Subcutaneous adipose tissue (tissue), 3 donors: ENCODE measurements around the gene STXBP1.

DNA sequence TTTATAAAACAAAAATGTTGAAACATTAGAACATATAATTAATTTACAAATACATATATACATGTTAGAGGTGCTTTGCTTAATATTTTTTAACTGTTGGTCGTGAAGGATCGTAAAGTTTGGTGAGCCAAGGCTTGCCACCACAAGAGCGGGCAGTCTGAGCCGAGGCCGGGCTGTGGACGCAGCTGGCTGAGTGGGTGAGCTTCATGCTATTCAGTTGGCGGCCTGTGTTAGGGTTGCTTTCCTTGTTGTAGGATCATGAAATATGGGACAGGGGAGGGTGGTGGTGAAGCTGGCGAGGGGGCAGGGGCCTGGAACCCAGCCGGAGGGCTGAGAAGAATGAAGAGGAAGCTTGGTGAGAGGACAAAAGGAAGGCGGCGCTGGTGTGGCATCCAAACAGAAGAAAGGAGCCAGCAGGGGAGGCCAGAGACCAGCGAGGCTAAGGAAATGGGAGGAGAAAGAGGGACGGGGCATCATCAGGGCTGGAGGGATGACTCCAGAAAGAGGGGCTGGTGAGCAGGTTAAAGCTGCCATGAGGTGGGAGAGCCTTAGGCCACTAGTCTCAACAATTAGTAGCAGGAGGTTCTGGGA, 18.3 kb downstream of the RALGPS1 start:
- PRO-cap, result no peak
- RAMPAGE, long total RNA, 3 experiments, result no peak in any of the 3 experiments

DNA sequence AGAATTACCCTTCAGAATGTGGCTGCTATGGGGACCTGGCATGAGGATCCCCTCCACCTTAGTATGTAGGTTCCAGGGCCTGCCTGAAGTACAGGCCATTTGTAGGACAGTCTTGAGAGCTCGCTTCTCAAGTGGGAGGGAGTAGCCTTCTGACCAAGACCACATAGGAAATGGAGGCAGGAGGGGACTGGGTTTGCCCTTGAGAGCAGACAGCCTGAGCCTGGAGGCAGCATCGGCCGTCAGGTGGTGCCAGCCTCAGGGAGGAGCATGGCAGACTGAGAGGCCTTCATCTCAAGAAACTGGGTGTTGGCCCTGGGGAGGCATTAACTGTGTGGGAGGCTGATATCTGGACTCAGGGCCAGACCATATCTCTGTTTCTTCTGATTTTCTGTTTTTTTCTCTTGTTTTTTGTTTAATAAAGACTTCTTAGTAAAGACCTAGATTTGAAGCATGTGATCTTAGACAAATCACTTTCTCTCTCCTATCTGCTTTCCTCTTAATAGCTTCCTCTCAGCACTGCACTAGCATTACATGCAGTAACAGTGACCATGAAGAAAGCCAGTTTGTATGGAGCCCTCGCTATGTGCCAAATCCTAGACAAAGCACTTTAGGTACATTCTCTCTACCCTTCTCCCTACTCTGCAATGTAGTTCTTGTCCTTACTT, 31.8 kb downstream of the ANGPTL2 start:
- PRO-cap, result no peak
- RAMPAGE, long total RNA, 3 experiments, result no peak in any of the 3 experiments

DNA sequence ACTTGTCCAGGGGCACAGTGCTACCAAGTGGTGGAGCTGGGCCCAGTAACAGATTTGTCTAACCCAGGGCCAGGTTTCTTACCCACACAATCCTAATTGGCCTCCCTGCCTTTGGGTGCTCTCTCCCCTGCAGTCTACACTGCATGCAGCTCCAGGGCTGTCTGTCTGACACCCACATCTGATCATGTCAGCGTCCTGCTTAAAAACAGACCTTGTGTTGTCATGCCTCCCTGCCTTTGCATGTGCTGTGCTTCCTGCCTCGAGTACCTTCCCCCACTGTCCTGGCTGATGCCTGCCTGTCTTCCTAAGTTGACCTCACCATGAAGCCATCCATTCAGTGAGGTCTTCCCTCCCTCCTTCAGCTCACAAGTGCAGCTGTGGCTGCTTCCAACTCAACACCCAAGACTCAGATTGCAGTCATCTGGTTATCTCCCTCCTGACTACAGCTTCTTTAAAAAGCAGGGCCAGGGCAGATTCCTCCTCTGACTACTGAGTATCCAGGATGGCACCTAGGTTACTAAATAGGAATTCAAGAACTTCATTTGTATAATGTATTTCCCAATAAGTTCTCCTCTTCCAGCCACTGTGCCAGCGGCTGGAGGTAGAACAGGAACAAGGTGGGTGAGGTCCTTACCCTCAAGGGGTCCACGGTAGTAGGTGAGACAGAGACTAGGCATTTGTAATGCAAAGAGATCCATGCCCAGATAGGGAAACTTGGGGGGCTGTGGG, 5.4 kb downstream of the ANGPTL2 start:
- PRO-cap, result no peak
- RAMPAGE, long total RNA, 3 experiments, result no peak in any of the 3 experiments

DNA sequence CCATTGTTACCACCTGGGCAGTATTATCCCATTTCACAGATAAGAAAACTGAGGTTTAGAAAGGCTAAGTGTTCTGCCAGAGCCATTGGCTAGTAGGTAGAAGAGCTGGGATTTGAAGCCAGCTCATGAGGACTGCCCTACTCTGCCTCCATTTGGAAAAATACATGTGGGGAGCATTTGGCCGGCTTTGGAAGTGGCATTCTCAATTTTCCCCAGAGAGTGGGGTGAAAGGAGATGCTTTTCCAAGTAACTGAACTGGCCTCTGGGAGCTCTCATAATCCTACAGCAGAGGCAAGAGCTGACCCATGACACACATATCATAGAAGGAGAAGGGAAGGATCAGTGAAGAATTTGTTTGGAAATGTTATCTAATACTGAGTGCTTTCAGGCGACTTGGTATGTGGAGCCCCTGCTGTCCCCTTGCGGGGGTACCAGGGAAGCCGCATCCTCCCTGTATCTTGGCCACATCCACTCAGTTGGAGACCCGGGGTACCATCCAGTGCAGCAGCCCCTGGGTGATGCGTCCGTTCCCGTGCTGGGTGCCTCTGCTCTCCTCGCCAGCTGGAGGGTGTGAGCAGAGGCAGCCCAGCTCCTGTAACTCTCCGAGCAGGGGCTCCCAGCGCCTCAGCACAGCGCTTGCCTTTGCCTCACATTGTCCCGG, 1.1 kb downstream of the ANGPTL2 start:
- PRO-cap, result unidirectional peak, plus-strand start at position 315 of the sequence; bidirectional peak, plus-strand start outside the sequence, minus-strand start at position 553 of the sequence
- RAMPAGE, long total RNA, 3 experiments, result no peak in any of the 3 experiments

- PRO-cap, result bidirectional peak, plus-strand start at chr9:127133859, minus-strand start at chr9:127133710; bidirectional peak, plus-strand start at chr9:127134083, minus-strand start at chr9:127133969
- RAMPAGE, long total RNA, 3 experiments, result no peak in any of the 3 experiments
These were observed 11.4 kb upstream of the ANGPTL2 start for GRCh38 chr9:127133576-127134405.

- PRO-cap, result no peak
- RAMPAGE, long total RNA, 3 experiments, result no peak in any of the 3 experiments
These were observed 36.9 kb upstream of the ANGPTL2 start for GRCh38 chr9:127159122-127159948.

- PRO-cap, result no peak
- RAMPAGE, long total RNA, 3 experiments, result no peak in any of the 3 experiments
These were observed 18.9 kb upstream of the GARNL3 start for GRCh38 chr9:127245740-127245981.

- PRO-cap, result no peak
- RAMPAGE, long total RNA, 3 experiments, result no peak in any of the 3 experiments
These were observed 36.1 kb upstream of the SLC2A8 start for GRCh38 chr9:127360698-127361388.

DNA sequence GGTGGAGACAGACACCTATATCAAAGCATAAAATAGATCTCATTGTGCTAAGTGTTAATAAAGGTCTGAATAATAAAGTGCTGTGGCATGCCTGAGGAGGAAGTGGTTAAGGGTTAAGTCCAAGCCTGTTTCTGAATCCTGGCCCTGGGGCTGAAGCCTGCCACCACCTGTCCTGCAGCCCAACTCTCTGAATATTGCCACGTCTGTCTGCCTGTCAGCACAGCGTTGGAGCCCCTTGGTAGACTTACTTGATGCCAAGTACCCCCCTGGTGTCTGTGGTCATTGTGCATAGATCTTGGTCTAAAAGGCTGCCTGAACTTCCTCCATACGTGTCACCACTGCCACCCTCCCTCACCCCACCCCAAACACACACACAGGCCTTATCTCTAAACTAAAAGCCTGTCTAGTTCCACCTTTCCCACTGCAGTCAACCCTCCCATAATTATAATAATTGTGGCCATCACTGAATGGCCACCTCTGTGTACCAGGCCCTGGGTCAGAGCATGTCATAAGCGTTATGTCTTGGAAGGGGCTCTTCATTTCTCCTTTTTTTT, 35.4 kb upstream of the SLC2A8 start:
- PRO-cap, result no peak
- RAMPAGE, long total RNA, 3 experiments, result no peak in any of the 3 experiments

GRCh38 chr9:127388196-127388821, 8.7 kb upstream of the SLC2A8 start:
- PRO-cap, result no peak
- RAMPAGE, long total RNA, 3 experiments, result no peak in any of the 3 experiments

- PRO-cap, result no peak
- RAMPAGE, long total RNA, 3 experiments, result no peak in any of the 3 experiments
These were observed 10.8 kb downstream of the NIBAN2 start for GRCh38 chr9:127557907-127558590.

DNA sequence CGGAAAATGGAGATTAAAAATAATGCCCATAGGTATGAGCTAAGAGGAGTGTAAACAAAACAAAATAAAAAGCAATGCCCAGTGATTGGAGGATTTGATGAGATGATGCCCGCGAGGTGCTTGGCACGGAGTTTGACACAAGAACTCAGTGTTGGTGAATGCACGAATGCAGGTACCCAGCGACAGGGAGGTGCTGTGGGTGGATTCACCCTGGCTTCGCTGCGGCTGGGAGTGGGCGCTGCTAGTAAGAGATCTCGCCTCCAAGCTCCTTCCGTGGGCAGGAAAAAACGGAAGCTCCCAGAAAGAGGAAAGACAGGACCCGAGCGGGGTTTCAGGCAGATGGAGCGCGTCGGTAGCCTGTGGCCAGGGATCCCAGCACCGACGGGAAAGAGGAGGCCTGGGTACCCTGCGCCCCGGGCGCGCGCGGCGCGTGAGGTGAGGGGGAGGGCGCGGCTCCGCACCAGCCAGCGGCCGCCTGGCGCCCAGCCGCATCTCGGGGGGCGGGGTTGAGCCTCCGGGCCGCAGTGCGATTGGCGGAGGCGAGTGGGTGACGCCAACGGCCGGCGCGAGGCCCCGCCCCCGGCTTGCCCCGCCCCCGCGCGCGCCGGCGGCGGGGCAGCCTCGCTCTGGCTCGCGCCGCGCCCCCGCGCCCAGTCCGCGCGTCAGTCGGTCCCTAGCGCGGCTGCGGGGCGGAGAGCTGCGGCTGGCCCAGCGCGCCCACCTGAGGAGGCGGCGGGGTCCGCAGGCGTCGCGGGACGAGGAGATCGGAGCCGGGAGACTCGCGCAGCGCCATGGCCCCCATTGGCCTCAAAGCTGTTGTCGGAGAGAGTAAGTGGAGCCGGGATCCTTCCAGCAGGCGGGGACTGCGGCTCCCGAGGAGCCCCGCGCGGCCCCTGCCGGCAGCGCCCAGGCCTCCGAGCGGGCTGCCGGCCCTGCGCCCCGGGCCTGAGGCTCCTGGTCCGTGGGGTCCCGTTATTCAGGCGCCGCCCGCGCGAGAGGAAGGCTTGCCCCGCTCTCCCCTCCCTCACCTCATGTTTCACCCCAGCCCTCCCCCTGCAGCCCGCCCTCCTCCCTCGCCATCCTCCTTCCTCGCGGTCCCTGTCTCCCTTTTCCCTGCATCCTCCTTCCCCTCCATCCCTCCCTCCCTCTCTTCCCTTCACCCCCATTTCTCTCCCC, at the start of gene STXBP1:
TSS of gene STXBP1 (plus strand) at position 665 of the 1,176 bp plus-strand sequence.
- PRO-cap, result bidirectional peak, plus-strand start at position 653 of the sequence, minus-strand start at position 495 of the sequence
- RAMPAGE, long total RNA, 3 experiments, result start-site peak on the plus strand in 2 of 3 experiments, centred at positions 678 to 692 of the sequence, 26 to 335 reads per replicate

GRCh38 chr9:127644870-127645408, 32.9 kb downstream of the STXBP1 start:
- PRO-cap, result no peak
- RAMPAGE, long total RNA, 3 experiments, result no peak in any of the 3 experiments

DNA sequence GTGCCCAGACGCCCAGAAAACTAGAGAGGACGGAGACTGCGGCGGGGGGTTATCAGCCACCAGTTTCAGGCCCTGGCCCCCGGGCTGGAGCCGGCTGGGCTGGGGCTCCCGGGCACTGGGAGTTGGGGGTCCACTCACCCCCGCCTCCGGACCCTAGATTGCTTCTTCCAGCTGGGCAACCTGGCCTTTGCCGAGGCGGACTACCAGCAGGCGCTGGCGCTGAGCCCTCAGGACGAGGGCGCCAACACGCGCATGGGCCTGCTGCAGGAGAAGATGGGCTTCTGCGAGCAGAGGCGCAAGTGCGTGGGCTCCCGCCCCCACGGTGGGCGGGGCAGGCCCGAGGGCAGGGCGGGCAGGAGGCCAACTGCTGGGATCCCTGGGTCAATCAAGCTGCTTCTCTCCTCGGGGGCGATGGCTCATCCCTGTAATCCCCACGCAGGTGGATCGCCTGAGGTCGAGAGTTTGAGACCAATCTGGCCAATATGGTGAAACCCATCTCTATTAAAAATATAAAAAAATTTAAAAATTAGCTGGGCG, 8.8 kb downstream of the TTC16 start:
- PRO-cap, result no peak
- RAMPAGE, long total RNA, 3 experiments, result no peak in any of the 3 experiments

- PRO-cap, result no peak
- RAMPAGE, long total RNA, 3 experiments, result no peak in any of the 3 experiments
These were observed 2.2 kb downstream of the SH2D3C start for GRCh38 chr9:127776295-127776730.

DNA sequence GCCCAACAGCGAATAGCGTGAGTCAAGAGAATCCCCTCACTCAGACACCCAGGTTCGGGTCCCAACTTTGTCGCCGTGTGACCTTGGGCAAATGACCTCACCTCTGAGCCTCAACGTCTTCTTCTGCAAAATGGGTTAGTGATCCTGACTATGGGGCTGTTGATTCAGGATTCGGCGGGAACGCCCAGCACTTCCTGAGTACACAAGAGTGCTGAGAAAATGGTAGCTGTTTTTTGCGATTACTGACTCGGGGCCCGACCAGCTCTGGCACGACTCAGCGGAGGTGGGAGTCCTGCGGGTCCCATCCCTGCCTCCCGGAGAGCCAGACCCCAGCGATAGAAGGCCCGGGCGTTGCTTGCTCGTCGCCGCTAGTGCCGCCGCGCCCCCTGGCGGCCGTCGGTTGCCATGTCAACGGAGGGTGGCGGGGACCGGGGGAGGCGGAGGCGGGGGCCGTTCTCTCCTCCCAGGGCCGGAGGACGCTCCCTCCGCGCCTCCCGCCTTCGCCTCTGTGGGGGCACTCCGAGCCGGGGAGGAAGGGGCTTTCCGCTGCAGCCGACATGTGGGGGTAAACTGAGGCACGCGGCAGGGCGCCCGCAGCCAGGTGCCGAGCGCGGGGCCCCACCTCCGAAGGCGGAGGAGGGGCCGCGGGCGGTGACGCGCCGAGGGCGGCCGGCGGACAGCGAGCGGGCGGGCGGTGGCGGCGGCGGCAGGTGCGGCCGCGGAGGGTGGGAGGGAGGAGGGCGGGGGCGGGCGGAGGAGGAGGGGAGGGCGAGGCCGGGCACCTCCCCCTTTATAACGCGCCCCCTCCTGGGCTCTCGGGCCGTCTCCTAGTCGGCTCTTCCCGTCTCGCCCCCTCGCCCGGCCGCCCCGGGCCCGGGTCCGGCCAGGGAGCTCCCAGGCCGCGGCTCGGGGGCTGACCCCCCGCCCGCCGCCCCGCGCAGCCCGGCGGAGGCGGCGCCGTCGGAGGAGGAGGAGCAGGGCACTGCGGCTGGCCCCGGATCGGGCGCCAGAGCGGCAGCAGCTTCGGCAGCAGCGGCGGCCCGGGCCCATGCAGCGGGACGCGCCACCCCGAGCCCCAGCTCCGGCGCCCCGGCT, 737 bp upstream of the CDK9 start:
- PRO-cap, result bidirectional peak, plus-strand start at position 682 of the sequence, minus-strand start at position 376 of the sequence
- RAMPAGE, long total RNA, 3 experiments, result no peak in any of the 3 experiments

DNA sequence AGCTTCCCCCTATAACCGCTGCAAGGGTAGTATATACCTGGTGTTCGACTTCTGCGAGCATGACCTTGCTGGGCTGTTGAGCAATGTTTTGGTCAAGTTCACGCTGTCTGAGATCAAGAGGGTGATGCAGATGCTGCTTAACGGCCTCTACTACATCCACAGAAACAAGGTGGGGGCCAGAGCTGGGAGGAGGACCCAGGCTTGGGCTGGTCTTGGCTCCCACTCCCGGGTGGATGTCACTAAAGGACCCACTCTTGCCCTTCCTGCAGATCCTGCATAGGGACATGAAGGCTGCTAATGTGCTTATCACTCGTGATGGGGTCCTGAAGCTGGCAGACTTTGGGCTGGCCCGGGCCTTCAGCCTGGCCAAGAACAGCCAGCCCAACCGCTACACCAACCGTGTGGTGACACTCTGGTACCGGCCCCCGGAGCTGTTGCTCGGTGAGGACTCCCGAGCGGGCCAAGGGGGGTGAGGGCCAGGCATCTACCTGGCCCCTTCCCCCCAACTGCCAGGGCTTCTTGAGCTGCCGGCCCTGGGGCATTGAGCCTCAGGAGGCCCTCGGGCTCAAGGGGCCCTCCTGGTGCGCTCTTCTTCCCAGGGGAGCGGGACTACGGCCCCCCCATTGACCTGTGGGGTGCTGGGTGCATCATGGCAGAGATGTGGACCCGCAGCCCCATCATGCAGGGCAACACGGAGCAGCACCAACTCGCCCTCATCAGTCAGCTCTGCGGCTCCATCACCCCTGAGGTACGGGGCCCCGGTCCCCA, 2.3 kb downstream of the CDK9 start:
- PRO-cap, result no peak
- RAMPAGE, long total RNA, 3 experiments, result no peak in any of the 3 experiments

DNA sequence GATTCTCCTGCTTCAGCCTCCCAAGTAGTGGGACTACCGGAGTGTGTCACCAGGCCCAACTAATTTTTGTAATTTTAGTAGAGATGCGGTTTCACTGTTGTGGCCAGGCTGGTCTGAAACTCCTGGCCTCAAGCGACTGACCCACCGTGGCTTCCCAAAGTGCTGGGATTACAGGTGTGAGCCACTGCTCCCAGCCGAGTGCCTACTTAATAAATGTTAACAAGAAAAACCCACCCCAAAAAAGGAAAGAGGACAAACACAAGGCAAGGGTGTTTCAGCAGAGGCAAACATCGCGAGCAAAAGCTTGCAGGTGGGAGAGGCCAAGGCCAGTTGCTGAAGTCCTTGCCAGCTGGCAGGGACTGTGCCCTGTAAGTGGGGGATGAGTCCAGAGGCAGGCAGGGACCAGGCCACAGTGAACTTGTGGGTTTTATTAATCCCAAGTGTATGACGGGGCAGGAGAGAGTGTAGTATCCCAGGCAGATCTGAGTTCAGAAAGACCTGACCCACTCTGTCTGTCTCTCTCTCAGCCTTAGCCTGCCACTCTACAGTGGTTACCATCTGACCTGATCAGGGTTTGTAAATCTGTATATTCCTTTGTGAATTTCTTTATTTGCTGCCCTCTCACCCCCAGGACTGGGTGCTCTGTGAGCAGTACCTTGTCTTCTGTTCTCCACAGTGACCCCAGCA, 6.3 kb upstream of the FPGS start:
- PRO-cap, result no peak
- RAMPAGE, long total RNA, 3 experiments, result no peak in any of the 3 experiments

GRCh38 chr9:127809472-127810396, 7.1 kb downstream of the FPGS start:
- PRO-cap, result no peak
- RAMPAGE, long total RNA, 3 experiments, result no peak in any of the 3 experiments

GRCh38 chr9:127813481-127814169, 10.9 kb downstream of the FPGS start:
- PRO-cap, result no peak
- RAMPAGE, long total RNA, 3 experiments, result no peak in any of the 3 experiments